Retinal pigment epithelial cell (primary cell): ENCODE measurements around a stretch of chr12.

DNA sequence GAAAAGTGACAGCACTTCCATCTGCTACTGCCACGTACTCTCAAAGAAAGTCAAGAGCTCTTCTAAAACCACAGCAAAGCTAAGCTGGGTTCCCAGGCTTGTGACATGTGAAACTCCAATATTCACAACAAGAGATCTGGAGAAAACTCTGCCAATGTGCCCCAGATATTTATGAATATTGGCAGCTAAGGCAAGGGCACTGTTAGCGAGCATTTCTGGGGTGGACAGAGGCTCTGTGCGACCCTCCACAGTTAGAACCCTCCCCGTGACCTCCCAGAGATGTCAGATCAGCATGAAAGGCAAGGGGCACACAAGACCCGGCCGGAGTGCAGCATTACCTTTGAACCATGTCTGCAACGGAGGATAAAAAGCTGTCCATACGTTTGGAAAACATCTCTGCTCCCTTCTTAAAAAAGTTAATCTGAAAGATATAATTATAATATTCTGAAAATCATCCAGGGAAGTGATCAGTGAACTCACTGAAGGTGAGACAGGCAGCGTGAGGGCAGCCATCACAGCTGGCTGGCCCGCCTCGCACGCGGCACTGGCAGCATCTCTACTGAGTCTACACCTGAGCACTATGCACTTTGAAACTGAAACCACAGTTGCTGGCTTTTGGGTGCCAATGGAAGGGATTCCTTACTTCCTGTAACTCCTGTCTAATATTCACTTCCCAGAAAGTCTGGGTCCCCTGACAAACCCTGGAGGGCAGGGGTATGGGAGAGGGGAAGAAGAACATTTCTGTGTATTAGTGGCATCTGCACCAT, 32.4 kb downstream of the APPL2 start:
- RRBS: no CpG with 5 or more reads among the region's 13 CpGs

DNA sequence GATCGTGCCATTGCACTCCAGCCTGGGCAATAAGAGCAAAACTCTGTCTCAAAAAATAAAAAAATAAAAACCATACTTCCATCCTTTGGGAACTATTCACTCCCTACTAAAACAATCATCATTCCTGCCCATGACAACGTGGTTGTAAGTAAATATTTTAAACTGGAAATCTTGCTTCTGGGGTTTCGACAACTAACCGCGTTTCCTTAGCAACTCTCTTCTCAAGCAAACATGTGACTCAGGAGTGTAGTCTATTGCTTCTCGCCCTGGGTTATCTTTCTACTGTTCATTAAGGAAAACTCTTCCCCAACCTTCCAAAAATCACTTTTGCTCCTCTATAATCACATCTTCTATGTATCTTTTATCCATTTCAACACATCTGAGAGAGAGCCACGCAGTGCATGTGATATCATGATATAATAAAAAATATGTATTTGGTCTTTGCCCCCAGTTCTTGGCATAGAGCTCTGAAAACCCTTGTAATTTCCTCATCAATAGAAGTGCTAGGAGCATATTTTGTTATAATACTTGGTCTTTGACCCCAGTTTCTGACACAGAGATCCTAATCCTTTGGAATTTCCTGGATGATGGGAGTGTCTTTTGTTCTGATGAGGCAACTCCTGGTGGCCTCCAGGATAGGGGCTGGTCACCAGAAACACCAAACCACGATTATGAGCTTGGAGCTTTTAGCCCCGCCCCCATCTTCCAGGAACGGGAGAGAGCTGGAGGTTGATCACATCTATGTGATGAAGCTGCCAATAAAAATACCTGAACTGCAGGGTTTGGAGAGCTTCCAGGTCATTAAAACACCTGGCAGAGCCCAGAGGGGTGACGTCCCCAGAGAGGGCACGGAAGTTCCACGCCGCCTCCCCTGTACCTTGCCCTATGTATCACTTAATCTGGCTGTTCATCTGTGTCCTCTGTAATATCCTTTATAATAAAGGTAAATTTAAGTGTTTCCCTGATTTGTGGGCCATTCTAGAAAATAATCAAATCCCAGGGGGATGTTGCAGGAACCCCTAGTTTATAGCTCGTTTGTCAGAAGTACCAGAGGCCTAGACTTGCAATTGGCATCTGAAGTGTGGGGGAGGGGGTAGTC, 21.5 kb downstream of the APPL2 start:
- RRBS: no CpG with 5 or more reads among the region's 15 CpGs

- RRBS: no CpG with 5 or more reads among the region's 8 CpGs
These were observed 4.5 kb downstream of the APPL2 start for GRCh38 chr12:105231230-105232132.

GRCh38 chr12:105459811-105460407, 129.4 kb downstream of the C12orf75 start:
- RRBS: 48% methylated on average over 2 of the region's 6 CpGs

DNA sequence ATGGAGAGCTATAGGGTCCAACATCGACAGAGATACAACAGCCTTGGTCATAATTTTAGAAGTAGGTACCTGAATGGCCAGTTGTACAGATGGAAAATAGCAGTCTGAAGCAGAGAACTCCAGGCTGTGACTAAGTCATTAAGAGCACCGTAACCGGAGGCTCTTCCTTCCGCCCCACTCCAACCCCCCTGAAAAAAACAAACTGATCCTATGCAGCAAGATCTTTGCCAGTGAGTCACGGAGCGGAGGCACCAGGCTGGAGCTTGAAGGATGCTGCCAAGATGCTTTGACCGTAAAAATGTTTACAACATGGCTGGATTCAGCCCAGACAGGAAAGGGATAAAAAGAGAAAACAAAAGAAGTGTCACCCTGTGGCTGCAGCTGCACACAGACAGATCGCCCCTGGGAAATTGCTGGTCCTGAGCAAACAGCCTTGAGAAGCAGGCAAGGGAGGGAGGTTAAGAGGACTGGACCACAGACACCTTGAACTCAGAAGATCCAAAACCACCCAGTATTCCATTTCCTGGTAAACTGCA, 204.5 kb downstream of the NUAK1 start:
- RRBS: no CpG with 5 or more reads among the region's 8 CpGs

GRCh38 chr12:106066336-106067182, 72.2 kb downstream of the NUAK1 start:
- RRBS: no CpG with 5 or more reads among the region's 23 CpGs

- RRBS: no CpG with 5 or more reads among the region's 9 CpGs
These were observed 31.9 kb downstream of the NUAK1 start for GRCh38 chr12:106106733-106107398.

DNA sequence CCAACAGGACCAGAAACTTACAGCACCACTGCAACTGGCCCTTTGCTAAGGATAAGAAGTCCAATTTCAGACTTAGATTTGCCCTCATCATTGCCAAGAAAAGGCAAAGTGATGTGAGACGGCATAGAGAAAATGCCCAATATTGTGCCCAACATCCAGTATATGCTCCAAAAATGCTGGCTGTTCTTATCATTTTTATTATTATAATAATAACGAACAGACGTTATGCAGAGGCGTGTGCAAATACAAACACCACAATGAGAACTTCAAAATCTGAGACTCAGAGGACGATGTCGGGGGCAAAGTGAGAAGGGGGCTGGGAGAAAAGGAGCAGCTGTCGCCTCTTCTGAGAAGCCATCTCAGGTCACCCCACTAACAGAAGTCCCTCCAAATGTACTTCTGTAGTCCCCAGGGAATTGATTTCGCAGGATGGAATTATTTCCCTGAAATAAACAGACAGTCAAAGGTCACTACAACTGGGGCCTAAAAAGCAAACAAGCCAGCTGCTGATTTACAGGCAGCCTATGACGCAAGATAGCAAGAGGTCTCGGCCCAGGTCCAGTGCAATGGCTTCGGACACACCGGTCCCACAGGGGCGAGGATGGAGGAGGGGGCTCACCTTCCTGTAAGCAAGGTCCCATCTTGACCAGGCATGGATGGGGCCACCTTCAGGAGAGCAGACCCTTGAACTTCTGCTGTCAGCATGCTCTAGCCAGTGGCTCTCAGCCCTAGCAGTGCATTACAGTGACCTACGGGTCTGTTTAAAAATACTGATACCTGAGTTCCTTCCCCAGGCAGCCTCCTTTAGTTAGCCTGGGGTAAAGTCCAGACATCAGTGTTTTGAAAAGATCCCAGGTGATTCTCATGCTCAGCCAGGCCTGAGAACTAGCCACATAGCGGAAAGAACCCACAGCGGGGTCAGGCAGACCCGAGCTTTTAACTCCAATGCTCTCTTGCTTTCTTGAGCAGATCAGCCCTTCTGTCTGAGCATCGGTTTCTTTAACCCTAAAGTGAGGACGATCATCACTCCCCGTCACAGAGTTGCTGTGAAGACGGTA, 18.2 kb downstream of the NUAK1 start:
- RRBS: no CpG with 5 or more reads among the region's 21 CpGs

GRCh38 chr12:106141333-106141996, 2.7 kb upstream of the NUAK1 start:
- RRBS: no CpG with 5 or more reads among the region's 7 CpGs

DNA sequence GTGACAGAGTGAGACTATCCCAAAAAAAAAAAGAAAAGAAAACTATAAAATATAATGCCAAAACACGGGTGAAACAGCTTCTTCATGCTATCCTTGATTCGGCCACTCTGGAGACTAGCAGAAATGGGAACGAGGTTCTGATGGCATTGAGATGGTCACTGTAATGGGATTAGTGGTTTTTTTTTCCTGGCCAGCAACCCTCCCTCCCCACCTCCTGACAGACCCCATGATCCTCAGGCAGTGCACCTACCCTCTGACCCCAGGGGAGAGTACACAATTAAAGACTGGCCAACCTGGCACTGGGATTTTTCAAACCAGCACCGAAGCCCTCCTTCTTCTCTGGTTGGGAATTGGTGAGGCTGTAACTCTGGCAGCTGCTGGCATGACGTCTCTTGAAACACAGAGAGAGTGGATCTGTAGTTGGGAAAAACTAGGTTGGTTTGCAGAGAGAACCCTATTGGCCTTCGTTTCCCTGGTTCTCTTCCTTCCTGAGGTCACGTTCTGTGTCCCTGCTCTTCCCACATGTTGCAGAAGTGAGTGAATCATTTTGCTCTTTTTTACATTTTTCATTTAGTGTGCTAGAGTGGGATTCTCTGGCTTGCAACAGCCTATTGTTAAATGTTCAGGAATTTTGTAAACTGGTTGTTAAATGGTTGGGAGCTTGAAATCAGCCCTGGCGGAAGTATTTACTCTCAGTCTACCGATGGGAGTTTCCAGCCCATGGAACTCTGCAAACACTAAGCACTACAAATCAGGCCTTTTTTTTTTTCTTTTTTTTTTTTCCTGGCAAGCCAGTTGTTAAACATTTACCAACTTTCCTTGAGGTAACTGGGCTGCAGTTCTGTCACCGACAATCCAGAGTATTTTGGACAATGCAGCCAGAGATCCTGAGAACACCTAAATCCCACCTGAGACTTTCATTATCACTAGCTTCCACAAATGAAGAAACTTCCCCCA, 26.7 kb upstream of the CKAP4 start:
- RRBS: no CpG with 5 or more reads among the region's 10 CpGs

GRCh38 chr12:106323725-106324628, 21.4 kb downstream of the TCP11L2 start:
- RRBS: no CpG with 5 or more reads among the region's 6 CpGs

GRCh38 chr12:106493539-106494070, 89.2 kb upstream of the RFX4 start:
- RRBS: no CpG with 5 or more reads among the region's 5 CpGs

DNA sequence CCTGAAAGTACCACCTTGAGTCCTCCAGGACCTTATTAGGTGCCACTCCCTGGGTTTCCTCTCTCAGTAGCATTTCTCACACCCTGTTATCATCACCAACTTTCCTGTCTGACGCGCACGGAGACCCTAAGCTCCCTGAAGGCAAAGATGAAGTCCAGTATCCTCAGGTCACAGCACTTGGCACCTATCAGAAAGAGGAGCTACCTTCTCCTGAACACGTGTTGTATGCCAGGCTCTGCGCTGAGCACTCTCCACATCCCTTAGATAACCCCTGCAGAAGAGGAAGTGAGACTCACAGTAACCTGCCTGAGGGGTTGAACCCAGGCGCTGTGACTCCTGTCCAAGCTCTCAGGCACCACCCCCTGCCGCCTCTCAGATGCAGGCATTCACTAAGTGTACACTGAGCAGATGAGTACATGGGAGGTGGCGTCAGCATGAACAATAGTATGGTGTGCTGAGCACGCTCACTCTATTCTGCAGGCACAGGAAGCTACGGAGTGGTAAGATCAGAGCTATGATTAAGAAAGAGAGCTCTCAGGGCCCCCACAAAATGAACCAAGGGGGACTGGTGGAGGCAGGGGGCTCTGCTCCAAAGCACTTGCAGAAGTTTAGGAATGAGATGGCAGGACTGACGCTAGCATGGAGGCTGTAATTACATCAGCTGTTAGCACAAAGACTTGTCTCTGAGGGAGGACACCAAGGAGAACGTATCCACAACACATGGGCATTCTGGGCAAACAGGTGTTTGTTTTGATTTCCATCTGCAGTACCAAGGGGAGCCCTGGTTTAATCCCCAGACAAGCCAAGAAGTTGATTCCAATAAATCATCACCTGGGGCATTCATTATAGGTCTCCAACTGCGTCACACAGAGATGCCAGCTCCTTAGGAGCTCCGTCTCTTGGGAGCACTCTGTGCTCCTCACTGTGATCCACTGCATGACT, 20.8 kb upstream of the RIC8B start:
- RRBS: no CpG with 5 or more reads among the region's 14 CpGs

DNA sequence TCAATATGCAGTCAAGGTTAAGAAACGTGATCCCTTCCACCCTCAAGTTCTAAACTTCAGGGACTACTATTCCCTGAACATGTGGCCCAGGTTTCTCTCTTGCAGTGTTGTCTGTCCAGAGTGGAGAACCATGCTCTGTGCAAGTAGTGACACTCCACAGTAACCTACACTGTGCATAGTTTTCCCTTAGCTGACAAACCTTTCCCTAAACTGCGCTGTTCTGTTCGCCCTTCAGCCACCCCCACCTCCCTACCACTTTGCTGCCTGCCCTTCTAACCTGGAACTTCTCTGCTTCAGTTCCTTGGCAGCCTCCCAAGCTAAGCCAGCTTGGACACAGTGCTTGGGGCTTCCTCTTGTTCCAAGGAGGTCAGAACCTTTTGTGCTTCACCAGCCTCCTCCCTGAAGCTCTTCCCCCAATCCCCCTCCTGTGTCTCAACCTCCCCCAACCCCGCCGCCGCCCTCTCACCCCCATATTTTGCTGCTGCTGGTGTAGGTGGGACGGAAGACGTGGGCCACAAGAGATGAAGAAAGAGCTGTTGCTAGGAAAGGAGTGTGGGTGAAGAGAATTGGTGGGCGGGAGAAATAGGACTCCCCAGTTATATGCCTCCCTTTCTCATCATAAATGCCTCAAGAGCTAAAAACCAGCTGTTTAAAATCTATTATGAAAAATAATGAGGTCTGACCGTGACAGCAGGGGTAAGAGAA, 8.1 kb upstream of the RIC8B start:
- RRBS: no CpG with 5 or more reads among the region's 10 CpGs

DNA sequence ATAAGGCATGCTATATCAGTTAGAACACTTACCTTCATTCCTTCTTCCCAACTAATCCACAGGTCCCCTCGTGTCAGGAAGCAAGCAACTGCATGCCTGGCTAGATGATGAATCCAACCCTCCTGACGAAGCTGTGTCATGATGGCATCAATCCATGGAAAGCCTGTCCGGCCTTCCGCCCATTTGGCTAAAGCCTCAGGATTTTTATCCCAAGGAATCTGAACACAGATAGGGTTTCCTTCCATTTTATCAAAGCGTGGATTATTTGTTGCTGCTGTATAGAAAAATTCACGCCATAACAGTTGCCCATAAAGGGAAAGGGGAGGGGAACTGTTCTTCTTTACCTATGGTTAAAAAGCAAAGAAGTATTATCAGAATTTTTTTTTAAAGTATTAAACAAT, 12.6 kb upstream of the MTERF2 start:
- RRBS: no CpG with 5 or more reads among the region's 6 CpGs

- RRBS: no CpG with 5 or more reads among the region's 9 CpGs
These were observed 16.7 kb upstream of the CRY1 start for GRCh38 chr12:107110016-107110488.

DNA sequence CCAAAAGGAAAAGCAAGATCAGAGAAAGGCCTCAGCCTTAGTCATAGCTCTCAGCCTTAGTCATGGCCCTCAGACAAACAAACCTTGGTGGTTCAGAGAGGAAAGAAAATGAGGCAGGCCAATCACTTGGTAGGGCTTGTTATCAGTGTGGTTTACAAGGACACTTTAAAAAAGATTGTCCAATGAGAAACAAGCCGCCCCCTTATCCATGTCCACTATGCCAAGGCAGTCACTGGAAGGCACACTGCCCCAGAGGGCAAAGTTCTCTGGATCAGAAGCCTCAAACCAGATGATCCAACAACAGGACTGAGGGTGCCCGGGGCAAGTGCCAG, 103.9 kb upstream of the ABTB3 start:
- RRBS: no CpG with 5 or more reads among the region's 2 CpGs

DNA sequence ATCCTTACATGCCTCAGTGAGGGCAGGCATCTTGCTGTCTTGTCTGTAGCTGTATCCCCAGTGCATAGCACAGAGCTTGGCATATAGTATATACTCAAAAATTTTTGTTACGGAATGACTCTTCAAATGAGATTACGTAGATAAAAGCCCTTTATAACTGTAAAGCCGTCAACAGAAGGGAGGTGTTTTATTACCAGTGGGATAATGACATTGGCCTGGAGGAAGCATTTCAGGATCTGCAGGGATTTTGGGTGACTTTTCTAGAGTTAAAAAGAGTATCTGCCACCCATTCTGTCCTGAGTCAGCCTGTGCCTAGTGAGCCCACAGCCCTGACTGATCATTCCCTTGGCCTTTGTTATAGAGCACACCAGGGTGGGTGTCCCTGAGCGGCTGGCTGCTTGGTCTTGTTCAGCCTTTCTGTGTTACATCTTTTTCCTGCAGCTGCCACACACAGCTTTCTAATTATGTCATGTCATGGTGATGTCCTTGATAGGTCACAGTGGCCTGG, 68.2 kb downstream of the ABTB3 start:
- RRBS: no CpG with 5 or more reads among the region's 4 CpGs

GRCh38 chr12:107520333-107520918, 165.2 kb upstream of the PWP1 start:
- RRBS: no CpG with 5 or more reads among the region's 15 CpGs

- RRBS: no CpG with 5 or more reads among the region's 11 CpGs
These were observed 33.6 kb downstream of the CMKLR1 start for GRCh38 chr12:108305415-108305988.